Natural killer cell (primary cell): ENCODE measurements around a stretch of chr11.

GRCh38 chr11:61299323-61300356, 4.5 kb upstream of the VWCE start:
- PRO-cap = no peak

- PRO-cap = no peak
Observed at GRCh38 chr11:61333733-61334309, 793 bp downstream of the TKFC start.

GRCh38 chr11:61357077-61357912, 4.4 kb downstream of the CYB561A3 start:
- PRO-cap = no peak

DNA sequence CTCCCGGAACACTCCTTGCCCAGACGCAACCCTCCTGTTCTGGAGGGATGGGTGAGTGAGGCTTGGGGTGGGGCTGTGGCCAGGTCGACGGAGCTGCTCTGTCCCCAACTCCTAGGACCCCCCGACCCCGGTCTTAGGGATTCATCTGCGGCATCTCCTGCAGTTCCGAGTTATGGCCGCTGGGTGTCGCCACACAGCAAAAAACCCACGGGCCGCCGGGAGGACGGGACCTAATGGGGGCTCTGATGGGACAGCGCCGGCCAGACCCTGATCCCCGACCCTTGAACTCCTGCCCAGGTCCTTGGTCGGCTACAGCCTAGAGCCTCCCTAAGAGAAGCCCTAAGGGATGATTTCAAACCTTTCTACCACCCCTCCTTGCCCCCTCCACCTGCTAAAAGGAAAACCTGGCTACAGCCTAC, 3.3 kb upstream of the PPP1R32 start:
- PRO-cap = no peak

GRCh38 chr11:61489931-61490788, 9.2 kb downstream of the PPP1R32 start:
- PRO-cap = no peak

DNA sequence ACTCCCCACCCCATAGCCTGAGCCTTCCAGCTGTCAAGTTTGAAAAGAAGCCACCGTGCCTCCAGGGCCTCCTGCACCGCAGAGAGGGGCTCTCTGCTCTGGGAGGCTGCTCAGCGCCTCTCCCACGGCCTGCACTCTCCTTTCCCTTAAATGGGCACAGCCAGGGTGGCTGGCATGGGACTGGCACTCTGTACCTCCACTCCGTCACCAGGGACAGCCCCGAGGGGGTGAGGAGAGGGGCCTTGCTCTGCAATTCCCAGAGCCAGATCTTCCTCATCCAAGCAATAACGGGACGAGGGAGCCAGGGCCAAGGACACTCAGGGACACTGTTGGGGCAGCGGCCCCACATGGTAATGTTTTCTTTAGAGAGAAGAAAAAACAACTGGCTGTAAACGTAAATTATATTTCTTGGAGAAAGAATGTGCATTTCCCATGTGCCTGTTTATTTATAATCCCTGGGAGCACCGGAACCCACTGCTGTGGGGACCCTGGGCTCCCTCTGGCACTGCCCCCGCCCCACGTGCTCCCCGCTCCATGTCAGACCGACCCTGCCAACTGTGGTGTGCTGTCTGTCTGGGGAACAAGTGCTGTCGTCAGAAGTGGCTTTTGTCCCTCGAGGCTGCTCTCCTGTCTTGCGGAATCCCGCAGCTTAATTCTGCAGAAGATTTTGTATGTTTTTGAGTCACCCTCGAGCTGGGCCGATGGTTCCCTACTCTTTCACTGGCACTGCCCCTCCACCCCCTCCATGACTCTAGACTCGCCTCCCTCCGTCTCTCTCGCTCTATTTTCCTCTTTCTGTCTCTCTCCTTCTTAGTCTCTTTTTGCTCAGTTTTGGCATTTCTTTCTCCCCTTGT, 2.3 kb downstream of the LRRC10B start:
- PRO-cap = no peak

DNA sequence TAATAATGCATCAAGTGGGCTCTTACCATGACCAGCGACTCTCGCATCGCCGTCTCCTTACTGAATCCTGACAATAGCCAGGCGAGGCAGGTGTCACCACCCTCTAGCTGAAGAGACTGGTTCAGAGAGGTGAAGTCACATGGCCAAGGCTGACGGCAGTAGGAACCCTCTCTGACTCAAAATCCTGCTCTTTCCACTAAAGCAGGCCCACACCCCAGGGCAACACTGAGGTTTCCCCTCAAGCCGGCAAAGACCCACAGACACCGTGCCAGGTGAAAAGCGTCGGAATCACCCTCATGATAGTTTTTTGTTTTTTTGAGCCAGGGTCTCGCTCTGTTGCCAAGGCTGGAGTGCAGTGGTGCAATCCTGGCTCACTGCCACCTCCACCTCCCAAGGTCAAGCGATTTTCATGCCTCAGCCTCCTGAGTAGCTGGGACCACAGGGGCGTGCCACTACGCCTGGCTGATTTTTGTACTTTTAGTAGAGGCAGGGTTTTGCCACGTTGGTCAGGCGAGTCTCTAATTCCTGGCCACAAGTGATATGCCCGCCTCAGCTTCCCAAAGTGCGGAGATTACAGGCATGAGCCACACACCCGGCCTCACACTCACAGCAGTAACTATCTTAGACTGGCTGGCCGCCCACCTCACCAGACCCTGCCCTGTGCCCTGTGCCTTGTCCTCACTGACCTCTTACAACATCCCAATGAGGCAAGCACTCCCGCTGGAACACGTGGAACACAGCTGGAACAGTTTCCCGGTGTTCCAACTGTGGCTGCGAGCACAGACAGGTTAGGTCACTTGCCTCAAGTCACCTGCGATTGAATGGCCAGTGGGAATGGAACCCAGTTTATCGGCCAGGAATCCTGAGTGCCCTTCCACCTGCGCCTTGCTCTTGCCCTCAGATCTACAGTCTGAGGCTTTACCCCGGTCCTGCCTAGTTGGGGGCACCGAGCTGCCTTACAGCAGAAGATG, 21.1 kb downstream of the LRRC10B start:
- PRO-cap = no peak

DNA sequence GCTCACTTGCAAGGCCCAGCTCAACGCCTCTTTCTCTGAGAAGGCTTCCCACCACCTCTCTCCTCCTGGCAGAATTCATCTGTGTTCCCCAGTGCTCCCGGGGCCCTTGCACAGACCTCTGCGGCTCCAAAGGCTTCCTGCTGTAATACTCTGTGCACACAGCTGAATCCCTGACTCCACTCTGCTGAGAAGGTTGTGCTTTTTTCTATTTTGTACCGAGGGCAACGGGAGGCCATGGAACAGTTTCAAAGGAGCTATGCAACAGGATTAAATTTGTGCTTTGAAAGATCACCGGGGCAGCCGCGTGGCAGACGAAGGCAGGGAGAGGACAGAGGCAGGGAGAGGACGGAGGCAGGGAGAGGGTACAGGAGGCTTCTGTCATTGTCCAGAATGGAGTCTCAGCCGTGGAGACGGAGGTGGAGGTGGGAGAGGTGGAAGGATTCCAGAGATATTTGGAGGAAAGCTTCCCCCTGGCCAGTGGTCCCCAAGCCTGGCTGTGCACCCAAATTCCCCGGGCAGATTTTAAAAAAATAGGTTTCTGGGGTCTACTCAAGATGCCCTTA, 49.3 kb upstream of the SYT7 start:
- PRO-cap = no peak

GRCh38 chr11:61718122-61719061, 34.0 kb upstream of the MYRF start:
- PRO-cap = no peak

DNA sequence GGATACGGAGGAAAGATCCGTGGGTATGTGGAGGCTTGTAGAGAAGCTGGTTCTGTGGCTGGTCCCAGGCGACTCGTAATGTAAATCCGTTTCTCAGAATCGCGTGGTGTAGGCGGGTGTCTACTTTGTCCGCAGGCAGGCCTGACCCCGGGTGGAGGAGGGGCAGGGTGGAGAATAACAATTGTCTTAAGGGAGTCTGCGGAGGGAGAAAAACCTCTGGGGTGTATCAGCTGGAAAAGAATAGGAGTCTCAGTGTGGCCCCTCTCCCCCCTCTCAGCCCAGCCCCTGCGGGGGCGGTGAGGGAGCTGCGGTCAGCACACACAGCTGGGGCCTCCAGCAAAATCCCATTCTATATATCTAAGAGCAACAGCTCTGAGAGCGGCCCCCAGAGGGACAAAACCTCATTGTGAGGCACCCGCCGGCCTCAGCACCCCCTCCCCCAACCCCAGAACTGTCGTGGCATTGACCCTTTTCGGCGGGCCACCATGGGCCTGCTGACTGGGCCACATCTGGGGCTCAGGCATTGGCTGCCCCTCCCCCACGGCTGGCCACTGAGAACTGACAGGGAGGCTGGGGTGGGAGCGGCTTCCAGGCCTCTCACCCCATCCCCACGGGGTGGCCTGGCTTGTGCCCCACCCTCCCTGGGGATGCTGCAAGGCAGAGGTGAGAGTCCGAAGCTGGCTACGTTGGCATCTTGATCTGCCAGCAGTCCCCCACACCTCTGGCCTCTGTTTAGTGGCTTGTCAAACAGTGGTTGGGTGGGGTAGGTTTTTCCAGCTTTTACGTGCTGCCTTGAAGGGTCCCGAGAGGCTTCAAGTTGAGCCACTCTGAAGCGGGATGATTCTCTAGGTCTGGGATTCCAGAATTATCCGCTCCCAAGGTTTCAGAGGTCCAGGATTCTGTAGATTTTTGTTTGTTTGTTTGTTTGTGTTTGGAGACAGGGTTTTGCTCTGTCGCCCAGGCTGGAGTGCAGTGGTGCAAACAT, 2.6 kb upstream of the MYRF start:
- PRO-cap = no peak

DNA sequence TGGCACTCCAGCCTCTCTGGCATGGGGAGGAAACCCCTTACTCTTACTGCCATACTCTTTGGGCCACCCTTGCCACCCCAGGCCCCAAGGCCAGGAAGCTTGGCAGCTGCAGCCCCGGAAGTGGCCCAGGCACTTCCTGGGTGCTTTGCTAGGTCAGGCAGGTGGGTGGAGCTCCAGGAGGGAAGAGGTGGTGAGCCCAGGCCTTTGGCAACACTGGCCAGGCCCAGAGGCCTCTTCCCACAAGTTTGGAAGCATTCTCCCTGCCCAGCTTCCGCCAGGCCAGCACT, 19.8 kb downstream of the TMEM258 start:
- PRO-cap = unidirectional peak, minus-strand start at position 94 of the sequence

DNA sequence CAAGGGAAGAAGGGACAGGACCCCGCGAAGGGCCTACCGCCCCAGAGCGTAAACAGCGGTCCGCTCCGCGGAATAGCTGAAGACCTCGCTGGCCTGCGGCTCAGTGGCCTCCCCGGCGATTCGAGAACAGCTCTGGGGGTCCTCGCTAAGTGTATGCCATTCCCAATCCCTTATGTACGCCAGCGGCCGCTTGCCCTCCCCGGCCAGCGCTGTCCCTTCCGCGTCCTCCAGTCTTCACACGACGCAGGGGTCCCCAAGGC, 1.1 kb downstream of the FADS1 start:
- PRO-cap = no peak

- PRO-cap = no peak
Observed at GRCh38 chr11:61861469-61862278, 29.7 kb downstream of the FADS3 start.

DNA sequence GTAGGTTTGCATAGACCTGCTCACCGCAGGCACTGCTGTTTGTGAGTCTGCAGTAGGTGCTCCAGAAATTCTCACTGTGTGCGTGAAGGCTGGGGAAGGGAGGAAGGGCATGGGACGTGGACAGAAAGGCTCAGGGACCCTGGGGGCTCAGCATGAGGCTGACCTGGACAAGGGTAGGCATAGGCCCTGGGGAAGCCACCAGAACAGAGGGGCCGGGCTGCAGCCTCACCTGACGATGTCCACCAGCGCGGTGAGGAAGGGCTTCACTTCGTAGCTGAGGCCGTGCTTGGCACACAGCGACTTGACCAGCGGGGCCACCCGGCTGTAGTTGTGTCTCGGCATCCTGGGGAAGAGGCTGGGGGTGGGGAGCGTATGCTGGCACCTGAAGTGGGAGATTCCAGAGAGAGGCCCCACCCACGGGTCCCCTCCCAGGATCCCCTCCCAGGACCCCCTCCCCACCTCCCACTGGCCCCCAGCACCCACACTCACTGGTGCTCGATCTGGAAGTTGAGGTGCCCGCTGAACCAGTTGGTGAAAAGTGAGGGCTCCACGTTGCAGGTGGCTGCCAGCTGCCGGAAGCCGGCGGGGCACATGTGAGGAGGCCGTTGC, 15.6 kb downstream of the FADS3 start:
- PRO-cap = no peak

GRCh38 chr11:61887961-61888362, 3.4 kb downstream of the FADS3 start:
- PRO-cap = no peak

- PRO-cap = no peak
Observed at GRCh38 chr11:61905319-61905671, 12.1 kb downstream of the RAB3IL1 start.

- PRO-cap = no peak
Observed at GRCh38 chr11:61958882-61959365, 8.5 kb downstream of the FTH1 start.

DNA sequence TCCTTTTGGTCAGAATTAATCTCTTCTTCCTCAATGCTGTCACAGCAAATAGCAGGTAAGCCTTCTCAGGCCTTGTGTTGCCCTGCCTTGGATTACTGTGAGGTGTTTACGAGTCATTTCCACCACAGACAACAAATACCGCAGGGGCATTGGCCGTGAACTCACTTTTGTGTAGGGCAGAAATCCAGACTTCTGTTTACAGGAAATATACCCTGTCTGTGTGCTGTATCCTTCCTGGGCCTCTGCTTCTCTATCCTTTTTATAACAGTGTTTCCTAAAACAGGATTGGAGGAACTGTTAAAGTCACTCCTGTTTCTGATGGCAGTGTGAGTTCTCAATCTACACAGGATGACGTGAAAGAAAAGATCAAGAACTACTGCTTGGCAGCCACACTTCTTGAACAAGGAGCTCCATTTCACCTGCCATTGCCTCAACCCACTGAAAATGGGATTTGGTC, 66.2 kb upstream of the FTH1 start:
- PRO-cap = no peak

GRCh38 chr11:62326620-62327331, 10.5 kb upstream of the ASRGL1 start:
- PRO-cap = no peak

DNA sequence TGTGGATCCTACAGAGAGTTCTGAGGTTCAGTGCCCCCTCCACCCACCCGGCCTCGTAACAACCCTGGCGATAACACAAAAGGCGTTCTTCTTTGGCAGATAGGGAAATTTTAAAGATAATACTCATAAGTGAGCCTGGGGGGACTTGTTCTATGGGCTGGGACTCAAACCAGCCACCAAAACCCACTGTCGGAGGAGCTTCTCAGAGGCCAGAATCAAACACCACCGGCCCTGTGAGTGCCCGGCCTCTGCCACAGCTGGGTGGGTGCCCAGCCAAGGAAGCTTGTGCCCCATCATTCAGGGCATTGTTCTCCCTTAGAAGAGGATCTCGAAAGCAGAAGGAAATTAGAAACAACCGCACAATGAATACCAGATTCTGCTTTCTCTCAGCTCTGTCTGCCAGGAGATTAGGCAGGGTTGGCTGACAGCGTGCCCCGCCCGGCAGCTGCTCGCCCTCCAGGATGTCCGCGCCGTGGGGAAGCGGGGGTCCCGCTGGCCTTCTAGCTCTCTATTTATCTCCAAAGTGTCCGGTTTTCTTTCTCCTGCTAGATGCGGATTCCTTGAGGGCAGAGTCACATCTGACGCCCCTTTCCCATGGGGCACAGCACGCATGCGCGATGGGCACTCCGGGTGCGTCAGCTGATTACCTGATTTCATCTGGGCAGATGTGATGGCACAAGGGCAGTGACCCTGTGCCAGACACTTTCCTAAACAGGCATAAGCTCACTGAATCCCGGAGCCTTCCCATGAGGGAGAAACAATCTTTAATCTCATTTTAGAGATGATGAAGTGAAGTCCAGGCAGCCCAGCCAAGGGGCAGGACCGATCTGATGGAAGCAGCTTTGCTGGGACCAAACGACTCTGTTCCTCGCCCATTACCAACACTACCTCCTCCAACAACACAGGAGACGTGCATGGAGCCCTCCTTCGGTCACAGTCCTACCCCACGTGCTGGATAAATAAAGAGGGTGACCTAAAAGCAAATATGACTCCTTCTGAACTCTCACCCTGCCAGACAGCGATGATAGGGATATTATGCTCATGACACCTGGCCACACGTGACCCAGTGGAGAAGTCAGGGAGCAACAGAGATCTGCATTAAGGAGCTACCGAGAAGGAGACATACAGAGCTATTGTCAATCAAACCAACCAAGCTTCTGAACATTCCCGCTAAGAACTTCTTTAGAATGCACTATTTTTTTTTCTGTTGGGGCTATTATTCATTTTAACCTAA, 25.7 kb downstream of the SCGB1A1 start:
- PRO-cap = no peak